Colic lymph node (tissue), 1 donor: ENCODE data around the genes CPEB1 and HOMER2.

GRCh38 chr15:82122801-82123339 lies 77.1 kb upstream of the MEX3B start:
- PRO-cap: no peak

DNA sequence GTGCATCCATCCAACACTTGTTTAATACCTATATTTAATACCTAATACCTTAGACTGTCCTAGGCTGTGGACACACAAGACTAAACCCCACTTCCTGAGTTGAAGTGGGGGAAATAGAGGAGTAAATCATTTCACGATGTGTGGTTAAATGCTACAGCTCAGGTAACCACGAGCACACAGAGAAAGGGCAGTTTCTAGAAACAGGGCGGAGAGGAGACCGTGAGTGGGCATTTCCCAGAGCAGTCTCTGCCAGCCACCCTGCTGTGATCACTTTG lies 5.3 kb upstream of the GOLGA6L10 start:
- PRO-cap: unidirectional peak, minus-strand start at position 88 of the sequence

GRCh38 chr15:82646084-82646654 lies 994 bp downstream of the CPEB1 start:
- PRO-cap: no peak

DNA sequence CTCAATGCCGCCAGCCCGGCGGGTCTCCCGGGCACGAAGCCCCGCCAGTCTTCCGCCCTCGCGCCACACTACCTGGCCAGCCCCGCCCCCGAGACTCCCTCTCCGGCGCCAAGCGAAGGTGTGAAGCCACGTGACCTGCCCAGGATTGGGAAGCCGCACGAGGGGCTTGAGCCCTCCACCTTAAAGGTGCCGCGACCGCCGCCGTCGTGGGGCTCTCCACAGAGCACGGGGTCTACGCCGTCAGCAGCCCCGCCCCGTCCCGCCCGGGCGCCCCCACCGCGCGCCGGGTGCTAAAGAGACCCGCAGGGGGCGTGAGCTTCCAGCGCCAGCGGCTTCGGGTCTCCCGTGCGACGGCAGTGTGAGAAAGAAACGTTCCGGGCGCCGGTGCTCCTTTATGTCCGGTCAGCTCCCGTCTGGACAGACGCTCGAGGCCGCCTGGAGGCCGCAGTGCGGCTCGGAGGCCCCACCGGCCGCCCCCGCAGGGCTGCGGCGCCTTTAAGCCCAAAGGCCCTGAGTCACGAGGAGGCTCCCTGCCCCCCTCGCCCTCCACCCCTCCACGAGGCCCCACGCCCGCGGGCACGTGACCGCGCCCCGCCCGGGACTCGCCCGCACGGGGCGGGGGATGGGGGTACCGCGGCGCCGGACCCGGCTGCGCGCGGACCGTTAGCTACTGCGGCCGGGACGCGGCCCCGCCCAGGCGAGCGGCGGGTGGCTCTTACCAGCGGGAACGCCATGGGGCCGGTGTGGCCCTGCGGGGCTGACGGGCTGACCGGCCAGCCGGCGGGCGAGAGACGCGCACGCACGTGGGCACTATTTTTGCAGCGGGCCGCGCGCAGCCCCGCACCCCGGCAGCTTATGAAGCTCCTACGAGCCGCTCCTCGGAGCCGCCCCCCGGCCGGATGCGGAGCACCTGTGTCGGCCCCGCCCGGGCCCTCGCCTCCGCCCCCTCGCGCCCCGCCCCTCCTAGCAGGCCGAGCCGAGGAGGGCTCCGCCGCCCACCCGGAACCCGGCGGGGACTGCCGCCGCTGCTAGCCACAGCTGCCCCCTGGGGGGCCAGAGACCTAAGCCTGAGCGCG lies at the start of gene CPEB1:
Gene CPEB1, minus strand, starts transcription at position 227 of the 1,076 bp plus-strand sequence.
- PRO-cap: bidirectional peak, plus-strand start at position 969 of the sequence, minus-strand start at position 901 of the sequence

DNA sequence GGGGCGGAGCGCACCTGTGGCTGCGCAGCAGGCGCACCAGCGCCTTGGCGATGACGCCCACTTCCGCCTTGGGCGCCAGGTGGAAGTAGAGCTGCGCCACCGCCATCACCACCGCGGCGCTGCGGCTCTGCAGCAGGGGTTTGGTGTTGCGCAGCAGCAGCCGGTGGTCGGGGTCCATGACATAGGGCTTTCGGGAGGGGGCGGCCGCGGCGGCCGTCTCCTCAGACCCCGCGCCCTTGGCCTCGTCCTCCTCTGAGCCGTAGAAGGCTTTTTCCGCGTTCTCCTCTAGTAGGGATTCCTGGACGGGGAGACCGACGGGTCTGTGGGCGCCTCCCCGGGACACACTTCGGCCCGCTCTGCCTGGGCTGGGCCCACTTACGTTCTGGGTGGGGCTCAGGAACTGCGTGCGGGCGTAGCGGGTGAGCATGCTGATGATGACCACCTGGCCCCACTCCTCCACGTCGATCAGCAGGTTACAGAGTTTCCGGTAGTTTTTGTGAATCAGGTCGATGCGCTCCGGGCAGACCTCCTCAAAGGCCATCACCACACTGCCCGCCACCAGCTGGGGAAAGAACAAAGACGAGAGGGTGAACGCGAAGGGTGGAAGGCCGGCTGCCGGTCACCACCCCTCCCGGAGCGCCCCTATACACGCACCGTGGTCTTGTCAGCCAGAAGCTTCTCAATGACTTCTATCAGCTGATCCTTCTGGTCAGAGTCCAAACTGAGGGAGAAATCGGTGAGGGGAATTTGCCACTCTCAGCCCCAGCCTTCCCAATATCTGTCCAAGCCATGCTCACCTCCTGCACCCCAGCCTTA lies 29.0 kb downstream of the AP3B2 start:
- PRO-cap: bidirectional peak, plus-strand start at position 71 of the sequence, minus-strand start outside the sequence; bidirectional peak, plus-strand start at position 487 of the sequence, minus-strand start at position 467 of the sequence

- PRO-cap: no peak
Measured at GRCh38 chr15:82810766-82810938, 1.2 kb downstream of the WHAMM start.

- PRO-cap: no peak
Measured at GRCh38 chr15:82832001-82832200, 22.5 kb downstream of the WHAMM start.

GRCh38 chr15:82849320-82850549 lies 40.3 kb downstream of the WHAMM start:
- PRO-cap: no peak

- PRO-cap: no peak
Measured at GRCh38 chr15:82856317-82856908, 47.0 kb downstream of the WHAMM start.

DNA sequence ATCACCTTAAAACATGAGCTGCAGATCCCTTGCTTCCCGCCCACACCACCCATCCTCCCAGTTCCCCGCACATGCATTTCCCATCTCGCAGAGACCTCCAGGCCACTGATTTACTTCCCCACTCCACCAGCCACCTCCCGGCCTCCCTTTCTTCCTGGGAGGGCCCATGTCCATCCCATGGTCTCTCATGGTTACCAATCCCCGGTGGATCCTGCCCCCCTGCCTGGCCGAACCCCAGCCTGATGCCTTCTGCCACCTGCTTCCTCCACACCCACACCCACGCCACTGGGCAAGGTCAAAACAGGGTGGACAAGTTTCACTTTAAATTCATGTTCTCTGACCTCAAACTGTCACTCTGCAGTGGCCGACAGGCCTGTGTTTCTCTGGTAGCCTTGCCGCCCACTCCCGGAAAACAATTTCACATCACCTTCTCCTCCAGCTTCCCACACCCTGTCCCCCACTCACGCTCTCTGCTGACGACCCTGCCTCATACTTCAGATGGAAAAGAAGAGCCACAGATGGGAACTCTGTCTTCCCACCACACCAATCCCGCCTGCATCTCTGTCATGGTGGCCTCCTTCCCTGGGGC lies 18.0 kb downstream of the HOMER2 start:
- PRO-cap: no peak

GRCh38 chr15:82952144-82953191 lies at the start of gene HOMER2:
Gene HOMER2 (minus strand): TSS chr15:82952720.
- PRO-cap: no peak

DNA sequence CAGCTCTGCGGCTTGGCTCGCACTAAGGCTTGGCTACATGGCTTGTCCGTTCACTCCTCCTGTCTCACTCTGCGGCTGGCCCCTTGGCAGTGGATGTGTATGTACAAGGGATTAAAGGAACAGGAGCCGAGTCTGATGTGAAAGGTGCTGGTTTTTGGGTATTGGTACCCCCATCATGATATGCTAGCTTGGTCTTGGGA lies 12.5 kb downstream of the TM6SF1 start:
- PRO-cap: no peak

DNA sequence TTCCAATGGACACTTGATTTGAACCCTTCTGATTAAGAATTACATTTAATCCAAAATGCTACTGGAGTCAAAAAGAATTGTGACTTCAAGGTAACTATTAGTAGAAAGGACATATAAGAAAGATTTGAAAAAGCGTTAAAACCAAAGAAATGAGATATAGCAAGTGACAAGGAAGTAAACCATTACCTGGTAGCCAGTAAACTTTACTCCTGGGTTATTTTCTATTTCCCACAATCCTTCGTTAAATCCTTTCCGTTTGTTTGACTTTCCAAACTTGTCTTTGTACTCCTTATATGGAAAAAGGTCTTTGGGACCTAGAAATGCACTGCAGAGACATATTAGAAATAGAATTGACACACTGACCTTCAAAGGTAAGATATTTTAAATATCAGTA lies 49.9 kb downstream of the HDGFL3 start:
- PRO-cap: no peak

GRCh38 chr15:83208838-83209179 lies 1.2 kb upstream of the HDGFL3 start:
- PRO-cap: no peak

DNA sequence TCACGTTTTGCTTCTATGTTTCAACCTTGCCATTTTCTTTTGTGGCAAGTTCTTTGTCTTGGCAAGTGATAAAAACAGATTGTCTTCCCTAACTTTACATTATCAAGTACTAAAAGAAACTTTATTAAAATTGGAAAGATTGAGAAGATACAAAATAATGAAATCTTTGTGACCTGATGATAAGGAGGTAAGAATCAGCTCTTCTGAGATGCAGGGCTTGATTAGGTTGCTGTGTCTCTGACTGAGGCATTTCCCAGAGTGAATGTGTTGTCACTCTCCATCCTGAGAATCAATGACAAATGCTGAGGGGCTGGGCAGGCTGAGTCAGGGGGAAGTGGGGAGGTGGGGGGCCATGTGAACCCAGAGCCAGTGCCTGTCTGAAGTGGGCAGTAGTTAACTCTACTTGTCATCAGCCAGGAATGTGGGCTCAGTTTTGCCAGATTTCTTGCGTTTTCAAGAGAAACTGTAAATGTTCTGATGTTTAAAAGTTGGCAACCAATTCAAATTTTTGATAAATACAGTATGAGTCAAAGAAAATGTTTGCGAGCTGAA lies 3.0 kb upstream of the BNC1 start:
- PRO-cap: no peak

- PRO-cap: no peak
Measured at GRCh38 chr15:84144852-84145279, 90.7 kb upstream of the GOLGA6L4 start.

DNA sequence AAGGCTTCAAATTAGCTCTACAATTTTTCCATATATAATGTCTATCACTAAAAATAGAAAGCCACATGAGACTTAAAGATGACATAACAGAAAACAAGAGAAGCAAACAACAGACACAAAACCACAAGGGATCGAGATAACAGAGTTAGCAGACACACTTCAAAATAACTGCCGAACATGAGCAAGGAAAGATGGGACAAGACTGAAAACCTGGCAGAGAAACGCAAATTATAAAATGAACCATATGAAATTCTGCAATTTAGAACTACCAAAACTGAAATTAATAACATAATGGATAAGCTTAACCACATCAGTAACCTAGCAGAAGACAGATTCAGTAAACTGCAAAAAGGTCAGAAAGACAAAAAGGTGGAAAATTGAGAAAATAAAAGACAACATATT lies 65.9 kb upstream of the ZSCAN2 start:
- PRO-cap: no peak

DNA sequence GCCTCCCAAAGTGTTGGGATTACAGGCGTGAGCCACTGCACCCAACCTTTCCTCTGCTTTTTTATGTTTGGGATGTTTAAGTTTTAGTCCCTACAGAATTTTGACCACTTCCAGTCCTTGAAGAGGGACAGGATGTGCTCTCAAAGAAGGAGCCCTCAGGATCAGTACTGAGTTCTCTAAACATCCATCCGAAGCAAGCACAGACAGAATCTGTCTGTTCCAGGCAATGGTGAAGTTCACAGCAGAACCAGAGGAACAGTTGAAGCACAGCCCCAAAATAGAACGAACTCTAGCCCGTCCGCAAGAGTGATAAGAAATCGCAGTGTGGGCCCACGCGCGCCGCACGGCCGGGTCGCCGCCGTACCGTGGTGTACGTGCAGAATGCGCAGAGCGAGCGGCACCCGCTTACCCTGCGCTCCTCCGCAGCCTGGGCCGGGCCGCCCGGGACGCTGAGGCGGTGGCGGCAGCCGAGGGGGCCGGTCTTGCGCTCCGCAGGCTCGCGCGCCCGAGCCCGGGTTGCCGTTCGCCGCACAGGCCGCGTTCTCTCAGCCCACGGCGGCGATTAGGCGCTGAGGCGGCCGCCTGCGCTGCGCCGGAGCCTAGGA lies 20.9 kb downstream of the WDR73 start:
- PRO-cap: unidirectional peak, plus-strand start at position 170 of the sequence; unidirectional peak, plus-strand start at position 312 of the sequence; bidirectional peak, plus-strand start at position 379 of the sequence, minus-strand start at position 383 of the sequence; bidirectional peak, plus-strand start at position 548 of the sequence, minus-strand start at position 547 of the sequence

DNA sequence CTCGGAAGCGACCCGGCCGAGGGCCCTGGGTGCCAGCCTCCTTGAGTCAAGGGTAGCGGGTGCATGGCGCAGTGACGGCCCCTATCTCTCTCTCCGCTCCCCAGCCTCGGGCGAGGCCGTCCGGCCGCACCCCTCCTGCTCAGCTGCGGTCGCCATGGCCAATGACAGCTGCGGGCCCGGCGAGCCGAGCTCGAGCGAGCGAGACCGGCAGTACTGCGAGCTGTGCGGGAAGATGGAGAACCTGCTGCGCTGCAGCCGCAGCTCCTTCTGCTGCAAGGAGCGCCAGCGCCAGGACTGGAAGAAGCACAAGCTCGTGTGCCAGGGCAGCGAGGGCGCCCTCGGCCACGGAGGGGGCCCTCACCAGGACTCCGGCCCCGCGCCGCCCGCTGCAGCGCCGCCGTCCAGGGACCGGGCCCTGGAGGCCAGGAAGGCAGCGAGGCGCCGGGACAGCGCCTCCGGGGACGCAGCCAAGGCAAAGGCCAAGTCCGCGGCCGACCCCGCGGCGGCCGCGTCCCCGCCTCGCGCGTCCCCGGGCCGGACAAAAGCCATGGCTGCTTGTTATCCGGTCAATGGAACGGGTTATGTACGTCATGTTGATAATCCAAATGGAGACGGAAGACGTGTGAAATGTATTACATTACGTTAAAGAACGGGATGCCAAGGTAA lies 20.2 kb downstream of the WDR73 start:
- PRO-cap: bidirectional peak, plus-strand start at position 44 of the sequence, minus-strand start at position 163 of the sequence; unidirectional peak, minus-strand start at position 296 of the sequence; unidirectional peak, minus-strand start at position 531 of the sequence

GRCh38 chr15:84652212-84652821 lies 1.8 kb downstream of the WDR73 start:
- PRO-cap: no peak